Heart (tissue), 3 donors: ENCODE measurements around a stretch of chr15.

DNA sequence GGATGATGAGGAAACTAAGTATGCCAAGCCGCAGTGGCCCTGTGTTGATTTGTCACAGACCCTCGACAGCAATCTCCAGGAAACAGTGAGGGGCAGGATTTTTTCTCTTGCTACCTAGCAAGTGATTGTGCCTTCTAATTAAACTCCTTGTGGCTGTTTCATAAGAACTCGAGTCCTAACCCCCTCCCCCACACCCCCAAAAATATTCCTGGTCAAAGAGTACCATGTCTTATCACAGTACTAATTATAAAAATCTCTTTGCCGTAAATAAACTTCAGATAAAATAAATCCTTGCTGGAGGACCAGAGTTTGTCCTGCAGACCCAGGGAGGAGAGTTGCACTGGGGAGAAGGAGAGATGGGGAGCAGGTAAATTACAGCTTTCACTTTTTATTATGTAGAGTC is 64.3 kb downstream of the FAM174B start:
- RAMPAGE, long total RNA, 2 experiments, result start-site peak on the plus strand in 1 of 2 experiments, centred at position 317 of the sequence, 86 reads per replicate

- RAMPAGE, long total RNA, 2 experiments, result no peak in any of the 2 experiments
These were observed 47.5 kb downstream of the FAM174B start for GRCh38 chr15:92607996-92608608.

DNA sequence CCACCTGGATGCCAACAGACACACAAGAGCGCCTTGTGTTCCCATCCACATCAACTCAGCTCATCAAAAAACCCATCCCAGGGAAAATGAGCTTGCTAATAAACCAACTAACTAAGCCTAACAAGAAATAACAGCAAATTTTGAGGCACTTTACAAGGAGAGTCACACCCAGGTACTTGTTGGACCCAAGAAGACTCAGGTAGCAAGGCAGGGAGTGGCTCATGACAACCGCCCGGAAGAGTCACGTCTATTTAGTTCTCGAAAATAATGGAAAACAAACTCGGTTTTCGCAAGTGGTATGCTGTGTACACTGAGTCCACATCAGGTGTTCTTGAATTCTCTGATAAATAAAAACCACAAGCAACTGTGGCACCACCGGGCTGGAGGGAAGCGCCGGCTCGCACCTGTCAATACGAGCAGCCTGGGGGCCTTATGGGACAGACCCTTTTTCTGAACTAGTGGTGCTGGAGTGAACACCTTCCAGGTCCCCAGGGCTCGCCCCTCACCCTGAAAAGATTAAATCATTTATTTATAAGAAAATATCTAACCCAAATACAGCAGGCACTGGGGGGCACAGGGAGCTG is 40.4 kb downstream of the FAM174B start:
- RAMPAGE, long total RNA, 2 experiments, result no peak in any of the 2 experiments

DNA sequence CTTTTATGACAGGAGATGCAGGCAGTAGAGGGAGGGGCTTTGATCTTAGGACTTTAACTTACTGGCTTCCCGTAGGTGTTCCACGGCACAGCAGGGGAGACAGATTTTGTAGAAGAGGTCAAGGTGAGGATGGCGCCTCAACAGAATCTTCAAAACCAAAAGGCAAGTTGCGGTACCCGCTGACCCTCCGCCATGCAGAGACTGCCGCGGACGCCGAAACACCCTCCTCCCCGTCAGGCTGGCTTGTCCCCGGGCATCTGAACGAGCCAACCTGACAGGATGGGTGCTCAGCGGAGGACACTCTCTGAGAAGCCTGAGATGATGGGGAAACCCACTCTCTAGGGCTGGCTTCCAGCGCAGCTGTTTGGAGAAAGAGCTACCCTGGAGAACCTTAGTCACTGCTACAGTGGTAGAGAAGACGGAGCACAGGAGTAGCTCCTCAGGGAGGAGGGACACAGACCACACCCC is 39.1 kb downstream of the FAM174B start:
- RAMPAGE, long total RNA, 2 experiments, result no peak in any of the 2 experiments

GRCh38 chr15:92638584-92639643 is 16.7 kb downstream of the FAM174B start:
- RAMPAGE, long total RNA, 2 experiments, result no peak in any of the 2 experiments

GRCh38 chr15:92677898-92678509 is 22.4 kb upstream of the FAM174B start:
- RAMPAGE, long total RNA, 2 experiments, result no peak in any of the 2 experiments

DNA sequence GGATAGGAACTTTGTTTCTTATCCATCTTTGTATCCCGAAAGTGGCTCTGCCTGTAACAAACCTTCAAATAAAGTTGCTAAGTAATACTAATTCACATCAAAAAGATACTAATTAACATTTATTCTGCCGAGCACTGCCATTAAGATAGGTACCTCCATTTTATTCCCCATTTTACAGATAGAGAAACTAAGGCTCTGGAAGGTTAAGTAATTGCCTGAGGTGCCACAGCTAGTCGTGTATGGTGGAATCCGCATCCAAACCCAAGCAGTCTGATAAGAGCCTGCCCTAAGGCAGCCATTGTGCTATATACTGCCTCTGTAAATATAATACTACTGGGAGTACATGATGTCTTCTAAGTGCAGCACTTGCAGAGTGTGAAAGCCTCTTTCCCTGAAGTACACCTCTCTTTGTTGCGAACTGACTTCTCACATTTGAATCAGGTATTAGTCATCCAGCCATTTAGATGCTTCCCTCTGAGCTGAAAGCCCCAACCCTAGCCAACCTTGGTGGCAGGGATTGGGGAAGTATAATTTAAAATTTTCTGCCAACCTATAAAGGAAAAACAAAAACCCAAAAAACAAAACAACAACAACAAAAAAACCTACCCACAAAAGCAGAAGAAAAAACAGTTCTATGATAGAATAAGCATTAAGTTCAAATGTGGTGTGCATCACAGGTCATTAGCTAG is 78.5 kb upstream of the CHD2 start:
- RAMPAGE, long total RNA, 2 experiments, result no peak in any of the 2 experiments

- RAMPAGE, long total RNA, 2 experiments, result no peak in any of the 2 experiments
These were observed 67.1 kb upstream of the CHD2 start for GRCh38 chr15:92832817-92833574.

DNA sequence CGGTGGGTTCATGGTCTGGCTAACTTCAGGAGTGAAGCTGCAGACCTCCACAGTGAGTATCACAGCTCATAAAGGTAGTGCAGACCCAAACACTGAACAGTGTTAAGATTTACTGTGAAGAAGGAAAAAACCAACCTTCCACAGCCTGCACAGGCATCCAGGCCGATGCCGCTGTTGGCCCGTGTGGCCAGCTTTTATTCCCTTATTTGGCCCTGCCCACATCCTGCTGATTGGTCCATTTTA is 50.0 kb upstream of the CHD2 start:
- RAMPAGE, long total RNA, 2 experiments, result no peak in any of the 2 experiments

DNA sequence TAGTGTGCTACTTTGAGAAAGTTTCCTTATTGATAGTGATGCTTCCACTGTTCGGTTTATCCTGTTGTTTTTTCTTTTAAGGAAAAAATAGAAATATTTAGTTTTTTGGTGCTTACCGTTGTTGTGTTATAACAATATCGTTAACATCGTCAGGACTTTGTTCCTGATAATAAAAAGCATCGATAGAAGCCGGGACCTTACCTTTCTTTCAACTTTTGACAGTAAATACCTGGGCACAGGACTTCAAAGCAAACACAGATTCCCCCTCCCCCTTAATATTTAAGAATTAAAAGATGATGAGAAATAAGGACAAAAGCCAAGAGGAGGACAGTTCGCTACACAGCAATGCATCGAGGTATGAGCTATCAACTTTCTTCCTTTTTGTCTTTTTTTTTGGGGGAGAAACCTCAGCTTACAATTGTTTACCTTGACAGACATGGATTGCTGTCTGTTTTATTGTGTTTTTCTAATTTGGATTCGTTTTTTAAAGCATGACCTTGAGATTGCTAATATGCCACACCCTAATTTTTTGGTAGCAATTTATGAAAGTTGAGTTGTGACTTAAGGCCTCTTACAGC is 910 bp downstream of the CHD2 start:
- RAMPAGE, long total RNA, 2 experiments, result no peak in any of the 2 experiments

DNA sequence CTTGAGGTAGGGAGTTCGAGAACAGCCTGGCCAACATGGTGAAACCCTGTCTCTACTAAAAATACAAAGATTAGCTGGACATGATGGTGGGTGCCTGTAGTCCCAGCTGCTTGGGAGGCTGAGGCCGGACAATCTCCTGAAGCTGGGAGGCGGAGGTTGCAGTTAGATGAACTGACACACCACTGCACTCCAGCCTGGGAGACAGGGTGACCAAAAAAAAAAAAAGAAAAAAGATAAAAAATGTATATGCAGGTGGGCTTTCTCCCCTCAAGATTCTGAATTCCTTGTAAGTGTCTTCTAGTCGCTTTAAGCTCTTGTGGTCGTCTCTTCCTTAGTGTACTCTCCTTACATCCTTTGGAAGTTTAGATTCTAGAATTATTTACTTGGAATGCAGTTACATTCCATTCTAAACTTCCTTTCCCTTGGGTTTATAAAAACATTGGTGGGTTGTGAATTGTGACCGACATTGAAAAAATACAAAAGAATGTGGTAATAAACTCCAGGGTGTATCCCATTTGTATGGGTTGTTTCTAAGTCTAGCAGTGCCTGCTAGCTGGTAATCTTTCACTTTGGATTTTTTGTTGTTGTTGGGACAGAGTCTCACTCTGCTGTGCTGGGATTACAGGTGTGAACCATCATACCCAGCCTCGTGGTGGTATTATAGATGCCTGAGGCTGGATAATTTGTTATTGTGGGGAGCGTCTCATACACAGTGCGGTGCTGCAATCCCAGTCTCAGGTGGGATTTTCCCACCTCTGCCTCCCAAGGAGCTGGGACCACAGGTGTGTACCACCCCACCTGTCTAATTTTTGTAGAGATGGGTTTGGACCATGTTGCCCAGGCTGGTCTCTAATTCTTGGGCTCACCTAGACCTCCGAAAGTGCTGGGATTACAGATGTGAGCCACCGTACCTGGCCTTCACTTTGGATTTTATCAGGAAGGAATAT is 9.0 kb downstream of the CHD2 start:
- RAMPAGE, long total RNA, 2 experiments, result no peak in any of the 2 experiments

- RAMPAGE, long total RNA, 2 experiments, result no peak in any of the 2 experiments
These were observed 78.0 kb downstream of the CHD2 start for GRCh38 chr15:92978075-92978546.

DNA sequence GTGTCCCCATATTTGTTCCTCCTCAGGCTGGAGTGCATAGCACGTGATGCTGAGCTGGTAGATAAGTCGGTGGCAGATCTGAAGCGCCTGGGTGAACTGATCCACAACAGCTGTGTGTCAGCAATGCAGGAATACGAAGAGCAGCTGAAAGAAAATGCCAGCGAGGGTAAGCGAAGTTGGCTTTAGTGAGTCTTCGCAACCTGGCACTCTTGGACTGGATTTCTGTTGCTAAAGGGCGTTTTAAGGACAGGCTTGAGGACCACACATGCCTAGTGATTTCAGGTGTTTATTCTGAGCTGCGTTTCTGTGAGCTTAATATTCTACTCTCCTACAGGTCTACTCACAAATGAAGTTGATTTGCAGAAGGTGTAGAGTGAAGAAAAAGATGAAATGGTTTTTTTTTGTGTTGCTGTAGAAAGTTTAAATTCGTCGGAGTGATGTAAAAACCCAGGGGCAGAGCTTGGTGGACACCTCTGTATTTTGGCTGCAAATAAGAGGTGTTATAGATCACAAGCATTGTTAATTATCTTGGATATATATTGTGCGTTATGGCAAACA is 92.8 kb downstream of the CHD2 start:
- RAMPAGE, long total RNA, 2 experiments, result no peak in any of the 2 experiments

DNA sequence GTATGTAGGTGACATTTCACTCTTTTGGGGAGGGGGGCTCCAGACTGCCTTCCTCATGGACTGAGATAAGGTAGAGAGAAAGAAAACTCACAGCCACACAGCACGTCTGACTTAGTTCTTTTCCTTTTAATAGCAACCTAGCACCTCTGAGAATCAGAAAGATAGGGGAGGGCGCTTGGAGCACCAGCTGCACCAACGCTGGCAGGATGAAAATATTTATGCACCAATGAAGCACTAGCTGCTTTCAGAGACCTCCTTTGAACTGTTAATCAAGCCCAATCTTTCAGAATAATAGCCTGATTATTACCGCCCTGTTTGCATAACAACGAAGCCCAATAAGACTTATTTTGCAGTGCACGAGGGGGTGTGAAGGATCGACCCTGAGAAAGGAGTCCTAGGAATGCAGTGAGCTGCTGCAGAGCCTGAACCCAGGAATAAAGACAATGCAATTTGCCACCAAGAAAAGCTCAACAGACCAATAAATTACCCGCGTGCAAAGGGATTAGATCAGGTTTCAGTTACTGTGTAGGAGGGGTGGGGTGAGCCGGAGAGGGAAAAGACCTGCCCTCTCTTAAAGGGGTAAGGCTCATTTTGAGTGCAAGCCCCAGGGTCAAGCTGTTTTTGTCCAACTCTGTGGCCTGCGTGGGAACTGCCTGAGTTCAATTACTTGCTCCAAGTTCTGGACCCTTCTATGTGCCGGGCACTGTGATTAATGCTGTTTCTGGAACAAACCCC is 27.3 kb downstream of the RGMA start:
- RAMPAGE, long total RNA, 2 experiments, result no peak in any of the 2 experiments

GRCh38 chr15:93070092-93070514 is 18.9 kb downstream of the RGMA start:
- RAMPAGE, long total RNA, 2 experiments, result no peak in any of the 2 experiments

DNA sequence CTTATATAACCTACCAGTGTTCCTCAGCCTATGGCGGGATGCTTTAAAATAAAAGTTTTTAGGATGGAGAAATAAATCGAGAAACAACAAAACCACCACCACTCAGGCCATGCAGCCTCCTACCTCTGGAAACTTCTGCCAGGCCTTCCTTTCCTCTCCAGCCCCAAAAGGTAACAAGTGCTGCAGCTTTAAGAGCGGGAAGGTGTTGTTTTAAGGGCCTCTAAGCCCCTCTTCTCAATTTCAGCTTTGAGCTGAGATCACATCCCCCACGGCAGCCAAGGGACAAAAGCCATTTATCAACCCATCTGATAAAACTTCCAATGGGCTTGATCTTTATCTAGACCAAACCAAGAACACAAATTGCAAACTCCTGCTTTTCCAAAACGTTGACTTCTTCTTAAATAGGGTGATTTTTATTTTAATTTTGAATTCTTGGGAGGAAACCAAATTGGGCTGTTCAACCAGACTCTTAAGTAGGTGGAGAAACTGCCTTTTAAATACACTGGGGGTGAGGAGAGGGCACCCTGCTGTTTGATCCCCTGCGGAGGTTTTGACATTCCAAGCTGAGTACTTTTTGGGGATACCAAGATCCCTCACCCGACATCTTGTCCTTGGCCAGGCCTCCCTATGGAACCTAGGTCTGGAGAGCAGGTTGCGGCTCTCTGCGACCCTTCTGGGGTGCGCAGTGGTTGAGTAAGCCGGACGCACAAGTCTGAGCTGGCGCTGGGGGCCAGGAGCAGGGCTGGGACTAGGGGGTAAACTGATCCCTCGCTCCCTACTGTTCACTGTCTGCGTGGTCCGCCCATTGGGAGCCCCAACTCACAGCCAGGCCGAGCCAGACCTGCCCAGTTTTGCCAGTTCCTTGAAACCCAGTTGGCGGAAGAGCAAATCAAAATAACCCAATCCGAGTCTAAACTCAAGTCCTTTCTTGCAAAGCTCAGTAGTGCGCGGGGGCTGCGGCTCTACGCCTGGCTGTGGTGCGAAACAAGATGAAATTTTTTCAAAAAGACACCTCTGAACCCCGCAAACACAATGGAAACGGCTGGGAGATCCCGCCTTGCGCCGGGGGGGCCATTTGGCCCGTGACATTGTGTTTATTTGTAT is 17.8 kb downstream of the RGMA start:
- RAMPAGE, long total RNA, 2 experiments, result no peak in any of the 2 experiments

DNA sequence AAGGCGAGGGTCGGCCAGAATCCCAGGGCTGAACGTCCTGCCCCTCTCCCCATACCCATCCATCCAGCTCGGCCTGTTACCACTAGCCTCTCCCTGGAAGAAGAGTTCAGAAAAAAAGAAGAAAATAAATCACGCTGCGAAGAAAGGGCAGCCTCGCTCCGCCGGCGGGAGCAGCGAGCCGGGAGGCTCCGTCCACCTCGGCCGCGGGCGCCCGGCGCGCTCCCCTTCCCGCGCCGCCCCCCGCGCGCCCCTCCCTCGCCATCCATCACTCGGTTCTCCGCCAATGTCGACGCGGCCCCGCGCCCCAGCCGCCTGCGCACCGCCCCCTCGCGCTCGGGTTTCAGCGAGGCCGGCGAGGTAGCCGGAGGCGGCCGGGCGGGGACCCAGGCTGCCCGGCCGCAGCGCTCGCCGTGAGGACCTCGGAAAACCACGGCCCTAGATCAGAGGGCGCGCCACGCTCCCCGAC is 16.0 kb downstream of the RGMA start:
- RAMPAGE, long total RNA, 2 experiments, result start-site peak on the minus strand in 1 of 2 experiments, centred at position 205 of the sequence, 11 to 17 reads per replicate

DNA sequence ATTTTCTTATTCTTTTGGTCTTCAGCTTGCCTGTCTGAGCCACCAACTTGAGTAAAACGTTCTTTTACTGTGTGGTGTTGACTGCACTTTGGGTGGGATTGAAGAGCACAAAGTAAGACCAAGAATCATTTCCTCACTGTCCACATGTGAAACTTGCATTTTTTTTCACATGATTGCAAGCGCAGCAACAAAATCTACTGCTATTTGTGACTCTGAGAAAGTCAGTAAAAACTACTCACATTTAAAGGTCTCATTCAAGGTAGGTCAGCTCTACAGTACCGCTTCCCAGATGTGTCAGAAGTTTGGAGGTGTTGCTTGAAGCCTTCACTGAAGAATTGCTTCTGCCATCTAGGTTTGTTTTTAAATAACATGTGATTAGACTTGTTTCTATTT is 201.3 kb upstream of the MCTP2 start:
- RAMPAGE, long total RNA, 2 experiments, result no peak in any of the 2 experiments

- RAMPAGE, long total RNA, 2 experiments, result no peak in any of the 2 experiments
These were observed 132.0 kb upstream of the MCTP2 start for GRCh38 chr15:94099222-94099942.

- RAMPAGE, long total RNA, 2 experiments, result no peak in any of the 2 experiments
These were observed 120.6 kb upstream of the MCTP2 start for GRCh38 chr15:94110737-94111122.